Esophagus squamous epithelium (tissue), 4 donors: ENCODE results near the genes ARHGAP12 and KIF5B.

GRCh38 chr10:30929186-30930085 is 102.2 kb downstream of the ZNF438 start:
- PRO-cap = no peak
- RAMPAGE, long total RNA, 4 experiments = no peak in any of the 4 experiments

GRCh38 chr10:31007629-31008171 is 24.0 kb downstream of the ZNF438 start:
- PRO-cap = no peak
- RAMPAGE, long total RNA, 4 experiments = no peak in any of the 4 experiments

DNA sequence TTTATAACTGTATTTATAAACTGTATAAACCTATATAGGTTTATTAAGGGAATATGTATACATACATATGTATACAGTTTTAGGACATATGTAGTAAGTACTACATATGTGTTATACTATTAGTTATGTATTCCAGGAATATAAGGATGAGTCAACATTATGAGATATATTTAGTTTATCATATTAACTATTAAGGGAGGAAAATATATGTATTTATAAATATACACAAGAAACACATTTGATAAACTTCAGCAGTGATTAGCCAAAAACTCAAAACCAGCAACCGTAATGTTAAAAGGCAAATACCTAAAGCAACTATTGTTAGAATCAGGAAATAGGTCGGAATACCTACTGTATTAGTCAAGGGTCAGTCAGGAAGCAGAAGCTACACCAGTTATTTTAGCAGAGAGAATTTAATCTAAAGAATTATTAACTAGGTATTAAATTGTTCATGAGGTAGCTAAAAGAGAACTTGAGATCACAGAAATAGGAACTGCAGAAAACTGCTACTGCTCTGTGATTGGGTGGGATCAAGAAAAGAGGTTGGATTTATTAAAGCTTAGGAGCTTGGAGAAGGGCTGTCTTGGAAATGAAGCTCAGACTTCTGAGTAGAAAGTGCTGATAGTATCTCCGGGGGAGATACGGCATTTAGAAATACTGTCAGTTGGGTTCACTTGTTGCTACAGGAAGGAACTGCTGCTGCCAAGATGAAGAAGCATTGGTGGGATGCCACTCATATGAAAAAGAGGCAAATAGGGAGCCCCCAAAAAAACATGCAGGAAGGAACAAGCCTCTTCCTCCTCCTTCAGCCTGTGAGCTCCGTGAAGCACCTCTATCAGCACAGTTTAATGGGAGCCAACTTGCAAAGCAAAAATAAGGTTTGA is 20.0 kb upstream of the ZNF438 start:
- PRO-cap = no peak
- RAMPAGE, long total RNA, 4 experiments = no peak in any of the 4 experiments

- PRO-cap = no peak
- RAMPAGE, long total RNA, 4 experiments = no peak in any of the 4 experiments
Measured at GRCh38 chr10:31071039-31072163, 39.7 kb upstream of the ZNF438 start.

GRCh38 chr10:31075402-31075674 is 43.7 kb upstream of the ZNF438 start:
- PRO-cap = no peak
- RAMPAGE, long total RNA, 4 experiments = no peak in any of the 4 experiments

GRCh38 chr10:31404432-31405050 is 85.5 kb downstream of the ZEB1 start:
- PRO-cap = no peak
- RAMPAGE, long total RNA, 4 experiments = no peak in any of the 4 experiments

- PRO-cap = unidirectional peak, minus-strand start at chr10:31604372
- RAMPAGE, long total RNA, 4 experiments = no peak in any of the 4 experiments
Measured at GRCh38 chr10:31604079-31604610, 285.1 kb downstream of the ZEB1 start.

DNA sequence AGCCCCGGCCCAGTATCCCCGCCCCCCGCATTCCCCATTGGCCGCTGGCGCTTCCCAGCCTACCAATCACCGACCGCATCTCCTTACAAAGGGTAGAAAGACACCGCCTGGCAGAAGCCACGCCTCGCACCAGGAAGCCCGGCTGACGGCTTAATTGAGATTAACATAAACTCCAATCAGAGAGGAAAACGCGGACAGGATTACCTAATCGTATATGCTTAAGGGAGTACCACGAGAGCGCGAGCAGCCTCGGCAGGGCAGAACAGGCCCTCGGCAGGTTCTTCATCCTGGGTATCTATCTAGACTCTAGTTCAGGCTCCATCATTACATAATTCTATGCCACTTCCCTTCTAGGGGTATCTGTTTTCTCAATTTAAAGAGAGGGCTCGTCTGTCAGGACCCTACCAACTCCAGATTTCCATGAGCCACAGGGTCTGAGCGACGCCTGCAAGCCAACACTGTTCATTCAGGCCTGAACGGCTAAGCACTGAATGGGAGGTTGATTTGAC is 168.3 kb downstream of the ARHGAP12 start:
- PRO-cap = bidirectional peak, plus-strand start at position 249 of the sequence, minus-strand start outside the sequence
- RAMPAGE, long total RNA, 4 experiments = no peak in any of the 4 experiments

- PRO-cap = no peak
- RAMPAGE, long total RNA, 4 experiments = no peak in any of the 4 experiments
Measured at GRCh38 chr10:31886747-31887143, 41.9 kb downstream of the ARHGAP12 start.

GRCh38 chr10:31928139-31929000 is at the start of gene ARHGAP12:
ARHGAP12 (minus strand) TSS chr10:31928831.
- PRO-cap = bidirectional peak, plus-strand start at chr10:31928367, minus-strand start at chr10:31928289; bidirectional peak, plus-strand start at chr10:31928901, minus-strand start at chr10:31928814
- RAMPAGE, long total RNA, 4 experiments = start-site peak on the minus strand in 4 of 4 experiments, at chr10:31928747-31928824 at its widest, 80 to 452 reads per replicate

- PRO-cap = no peak
- RAMPAGE, long total RNA, 4 experiments = no peak in any of the 4 experiments
Measured at GRCh38 chr10:32021985-32022431, 34.2 kb downstream of the KIF5B start.

- PRO-cap = no peak
- RAMPAGE, long total RNA, 4 experiments = no peak in any of the 4 experiments
Measured at GRCh38 chr10:32032613-32033538, 23.3 kb downstream of the KIF5B start.

DNA sequence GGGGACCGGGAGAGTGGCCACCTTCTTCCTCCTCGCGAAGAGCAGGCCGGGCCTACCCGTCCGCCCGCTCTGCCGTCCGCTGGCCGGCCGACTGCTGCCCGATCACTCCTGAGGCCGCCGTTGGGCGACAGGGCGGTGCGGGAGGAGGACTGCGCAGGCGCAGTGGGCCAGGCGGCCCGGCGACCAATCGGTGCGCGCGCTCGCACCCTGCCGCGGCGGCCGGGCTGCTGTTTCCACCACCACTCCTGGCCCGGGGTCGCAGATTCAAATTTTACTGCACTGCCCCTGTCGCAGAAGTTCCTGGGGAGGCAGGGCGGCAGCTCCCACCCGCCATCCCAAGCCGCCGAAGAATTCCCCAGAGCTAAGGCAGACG is at the start of gene KIF5B:
KIF5B (minus strand) TSS at position 129 of the 373 bp plus-strand sequence.
- PRO-cap = bidirectional peak, plus-strand start at position 186 of the sequence, minus-strand start at position 120 of the sequence
- RAMPAGE, long total RNA, 4 experiments = start-site peak on the minus strand in 4 of 4 experiments, centred at positions 105 to 112 of the sequence, 901 to 2,179 reads per replicate

- PRO-cap = no peak
- RAMPAGE, long total RNA, 4 experiments = no peak in any of the 4 experiments
Measured at GRCh38 chr10:32318273-32319323, 28.4 kb downstream of the EPC1 start.

DNA sequence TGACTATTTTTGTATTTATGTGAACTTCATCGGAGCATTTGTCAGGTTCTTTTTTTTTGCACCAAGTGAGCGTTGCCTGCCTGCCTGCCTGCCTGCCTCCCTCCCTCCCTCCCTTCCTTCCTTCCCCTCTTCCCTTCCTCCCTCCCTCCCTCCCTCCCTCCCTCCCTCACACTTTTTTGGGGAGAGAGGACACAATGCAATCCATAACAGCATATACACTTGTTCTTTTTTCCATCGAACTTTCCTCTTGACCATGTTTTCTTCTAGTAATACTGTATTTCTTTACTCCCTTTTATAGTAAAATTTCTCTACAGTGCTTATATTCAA is 833 bp downstream of the CCDC7 start:
- PRO-cap = no peak
- RAMPAGE, long total RNA, 4 experiments = no peak in any of the 4 experiments

DNA sequence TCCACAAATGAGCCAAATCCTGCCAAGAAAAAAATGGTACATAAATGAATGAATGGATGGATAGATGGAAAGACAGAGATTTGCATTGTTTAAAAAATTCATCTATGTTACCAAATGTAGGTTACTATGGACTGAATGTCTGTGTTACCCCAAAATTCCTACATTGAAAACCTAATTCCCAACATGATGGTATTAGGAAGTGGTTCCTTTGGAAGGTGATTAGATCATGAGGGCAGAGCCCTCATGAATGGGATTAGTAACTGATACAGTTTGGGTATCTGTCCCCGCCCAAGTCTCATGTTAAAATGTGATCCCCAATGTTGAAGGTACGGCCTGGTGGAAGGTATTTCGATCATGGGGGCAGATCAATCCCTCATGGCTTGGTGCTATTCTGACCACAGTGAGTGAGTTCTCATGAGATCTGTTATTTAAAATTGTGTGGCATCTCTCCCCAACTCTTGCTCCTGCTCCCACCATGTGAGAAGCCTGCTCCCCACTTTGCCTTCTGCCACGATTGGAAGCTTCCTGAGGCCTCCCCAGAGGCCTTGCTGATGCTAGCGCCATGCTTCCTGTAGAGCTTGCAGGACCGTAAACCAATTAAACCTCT is 31.8 kb downstream of the ITGB1 start:
- PRO-cap = no peak
- RAMPAGE, long total RNA, 4 experiments = no peak in any of the 4 experiments

DNA sequence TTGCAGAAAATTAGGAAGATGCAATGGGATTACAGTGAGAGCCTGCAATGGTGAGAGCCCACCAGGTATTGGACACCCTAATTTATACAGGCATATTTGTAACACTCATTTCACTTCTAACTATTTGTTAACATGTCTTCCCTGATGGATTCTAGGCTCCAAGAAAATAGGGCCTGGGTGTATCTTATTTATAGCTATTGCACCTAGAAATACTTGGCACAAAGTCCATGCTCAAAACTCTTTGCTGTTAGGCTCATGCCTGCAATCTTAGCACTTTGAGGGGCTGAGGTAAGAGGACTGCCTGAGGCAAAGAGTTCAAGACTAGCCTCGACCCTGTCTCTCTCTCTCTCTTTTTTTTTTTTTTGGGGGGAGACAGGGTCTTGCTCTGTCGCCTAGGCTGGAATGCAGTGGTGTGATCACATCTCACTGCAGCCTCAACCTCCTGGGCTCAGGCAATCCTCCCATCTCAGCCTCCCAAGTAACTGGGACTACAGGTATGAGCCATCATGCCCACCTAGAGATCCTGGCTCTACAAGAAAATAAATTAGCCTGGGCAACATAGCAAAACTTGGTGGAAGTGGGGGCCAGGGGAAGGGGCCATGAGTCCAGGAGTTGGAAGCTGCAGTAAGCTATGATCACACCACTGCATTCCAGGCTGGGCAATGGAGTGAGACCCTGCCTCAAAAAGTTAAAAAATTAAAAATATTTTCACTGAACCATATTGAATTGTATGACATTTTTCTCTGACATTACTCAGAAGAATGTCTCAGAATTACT is 15.5 kb downstream of the ITGB1 start:
- PRO-cap = no peak
- RAMPAGE, long total RNA, 4 experiments = start-site peak on the minus strand in 1 of 4 experiments, centred at position 382 of the sequence, 6 reads per replicate

DNA sequence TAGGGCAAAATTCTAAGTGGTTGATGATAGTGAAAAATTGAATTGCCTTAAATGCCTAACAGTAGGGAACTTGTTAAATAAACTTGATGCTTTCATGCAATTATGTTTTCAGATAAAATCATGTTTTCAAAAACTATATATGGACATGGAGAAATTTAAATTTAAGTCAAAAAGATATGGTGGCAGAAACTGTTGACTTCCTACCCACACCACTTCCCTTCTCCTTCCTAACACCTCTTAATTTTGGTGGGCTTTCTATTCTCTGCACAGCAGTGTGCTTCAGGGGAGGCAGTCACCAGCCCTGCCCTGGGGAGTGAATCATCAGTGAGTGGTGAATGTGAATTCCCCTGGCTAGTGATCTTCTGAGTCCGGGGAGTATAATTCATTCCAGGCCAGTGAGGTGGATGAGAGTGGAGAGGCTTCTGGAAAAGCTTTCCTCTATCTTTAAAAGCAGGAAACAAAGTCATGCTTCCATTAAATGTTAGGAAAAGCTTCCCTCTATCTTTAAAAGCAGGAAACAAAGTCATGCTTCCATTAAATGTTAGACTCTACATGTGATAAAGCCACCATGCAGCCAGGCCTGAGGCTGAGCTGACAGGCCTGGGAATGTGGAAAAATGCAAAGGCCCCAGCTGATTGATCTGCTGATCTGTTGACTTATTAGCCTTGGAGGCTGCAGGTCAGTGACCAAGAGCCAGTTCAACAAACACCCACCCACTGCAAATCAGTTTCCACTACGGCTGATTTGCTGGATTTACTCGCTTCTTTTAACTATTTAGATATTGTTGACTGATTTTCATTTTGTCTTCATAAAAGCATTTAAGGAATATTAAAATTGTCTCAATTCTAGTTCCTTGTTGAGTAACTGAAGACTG is 25.3 kb upstream of the ITGB1 start:
- PRO-cap = bidirectional peak, plus-strand start at position 385 of the sequence, minus-strand start at position 333 of the sequence
- RAMPAGE, long total RNA, 4 experiments = no peak in any of the 4 experiments

DNA sequence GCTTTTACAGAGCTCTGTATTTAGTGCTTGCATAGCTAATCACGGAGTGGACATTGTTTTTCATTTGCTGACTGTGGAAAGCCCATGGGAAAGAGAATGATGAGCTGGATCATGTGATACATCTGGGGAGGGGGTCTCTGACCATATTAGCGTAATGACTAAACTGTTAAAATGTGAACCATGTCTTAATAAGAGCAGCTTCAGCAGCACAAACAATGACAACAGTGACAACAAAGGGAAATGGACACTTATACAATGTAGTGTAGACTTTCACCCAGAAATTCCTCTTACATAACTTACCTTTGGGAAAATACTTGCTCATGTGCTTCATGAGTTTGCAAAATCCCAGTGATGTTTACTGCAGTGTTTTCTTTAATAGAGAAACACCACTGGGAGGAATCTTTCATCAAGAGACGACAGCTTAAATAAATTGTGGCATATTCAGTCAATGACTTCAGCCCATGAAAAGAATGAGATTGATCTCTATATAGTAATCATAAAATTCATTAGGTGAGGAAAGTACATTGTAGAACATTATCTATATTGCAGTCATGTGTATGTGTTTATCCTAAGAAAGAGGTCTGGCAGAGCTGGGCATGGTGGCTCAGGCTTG is 44.1 kb upstream of the ITGB1 start:
- PRO-cap = no peak
- RAMPAGE, long total RNA, 4 experiments = no peak in any of the 4 experiments

DNA sequence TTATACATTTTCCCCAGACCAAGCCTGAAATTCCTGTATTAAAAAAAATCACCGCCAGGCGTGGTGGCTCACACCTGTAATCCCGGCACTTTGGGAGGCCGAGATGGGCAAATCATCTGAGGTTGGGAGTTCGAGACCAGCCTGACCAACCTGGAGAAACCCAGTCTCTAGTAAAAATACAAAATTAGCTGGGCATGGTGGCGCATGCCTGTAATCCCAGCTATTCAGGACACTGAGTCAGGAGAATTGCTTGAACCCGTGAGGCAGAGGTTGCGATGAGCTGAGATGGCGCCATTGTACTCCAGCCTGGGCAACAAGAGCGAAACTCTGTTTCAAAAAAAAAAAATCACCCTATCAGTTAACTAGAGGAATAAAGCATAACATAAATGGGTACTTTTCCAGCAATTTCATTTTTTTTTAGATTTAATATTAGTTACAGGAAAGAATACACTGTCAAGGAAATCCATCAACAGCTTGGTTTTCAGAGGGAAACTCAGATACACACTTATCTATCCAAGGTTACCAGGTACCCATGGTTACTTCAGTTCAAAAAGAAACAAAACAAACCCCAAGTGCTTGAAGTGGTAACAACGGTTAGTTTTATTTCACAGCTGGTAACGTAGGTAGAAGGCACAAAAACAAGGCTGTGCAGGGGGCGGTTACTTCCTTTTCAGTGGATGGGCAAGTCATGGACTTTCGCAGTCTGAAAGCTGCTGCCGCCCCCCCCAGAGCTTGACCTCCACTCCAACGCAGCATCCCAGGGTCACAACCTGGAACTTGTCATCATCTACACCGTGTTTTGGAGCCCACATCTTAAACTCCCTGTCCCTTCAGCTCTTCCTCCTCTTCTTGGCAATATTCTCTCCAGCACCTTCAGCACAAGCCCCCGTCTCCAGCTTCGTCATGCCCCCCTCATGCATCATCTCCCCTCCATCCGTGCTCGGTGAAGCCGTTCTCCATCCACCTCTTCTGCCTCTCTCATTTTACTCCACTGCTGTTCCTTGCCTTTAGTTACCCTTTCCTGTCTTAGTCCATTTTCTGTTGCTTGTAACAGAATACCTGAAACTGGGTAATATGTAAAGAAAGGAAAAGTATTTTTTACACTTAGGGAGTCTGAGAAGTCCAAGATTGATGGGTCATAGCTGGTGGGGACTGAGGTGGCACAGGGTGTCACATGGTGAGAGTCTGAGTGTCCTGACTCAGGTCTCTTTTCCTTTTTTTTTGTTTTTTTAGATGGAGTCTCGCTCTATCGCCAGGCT is 181.1 kb upstream of the ITGB1 start:
- PRO-cap = unidirectional peak, plus-strand start at position 662 of the sequence
- RAMPAGE, long total RNA, 4 experiments = no peak in any of the 4 experiments